AG09309 (cell line): ENCODE results near the genes ZNF396, PIK3C3, SYT4 and SETBP1.

- RRBS: no CpG with 5 or more reads among the region's 2 CpGs
Measured at GRCh38 chr18:35028625-35028869, 12.7 kb upstream of the MAPRE2 start.

- RRBS: 22% methylated on average over 21 of the region's 54 CpGs
Measured at GRCh38 chr18:35267014-35267691, 22.9 kb downstream of the ZSCAN30 start.

GRCh38 chr18:35376703-35377625 is at the start of gene ZNF396:
TSS of gene ZNF396 (minus strand) at chr18:35377337.
- RRBS: 5% methylated on average over 37 of the region's 77 CpGs

GRCh38 chr18:35481862-35482301 is 15.9 kb downstream of the INO80C start:
- RRBS: no CpG with 5 or more reads among the region's 8 CpGs

GRCh38 chr18:35491168-35492082 is 6.3 kb downstream of the INO80C start:
- RRBS: no CpG with 5 or more reads among the region's 12 CpGs

DNA sequence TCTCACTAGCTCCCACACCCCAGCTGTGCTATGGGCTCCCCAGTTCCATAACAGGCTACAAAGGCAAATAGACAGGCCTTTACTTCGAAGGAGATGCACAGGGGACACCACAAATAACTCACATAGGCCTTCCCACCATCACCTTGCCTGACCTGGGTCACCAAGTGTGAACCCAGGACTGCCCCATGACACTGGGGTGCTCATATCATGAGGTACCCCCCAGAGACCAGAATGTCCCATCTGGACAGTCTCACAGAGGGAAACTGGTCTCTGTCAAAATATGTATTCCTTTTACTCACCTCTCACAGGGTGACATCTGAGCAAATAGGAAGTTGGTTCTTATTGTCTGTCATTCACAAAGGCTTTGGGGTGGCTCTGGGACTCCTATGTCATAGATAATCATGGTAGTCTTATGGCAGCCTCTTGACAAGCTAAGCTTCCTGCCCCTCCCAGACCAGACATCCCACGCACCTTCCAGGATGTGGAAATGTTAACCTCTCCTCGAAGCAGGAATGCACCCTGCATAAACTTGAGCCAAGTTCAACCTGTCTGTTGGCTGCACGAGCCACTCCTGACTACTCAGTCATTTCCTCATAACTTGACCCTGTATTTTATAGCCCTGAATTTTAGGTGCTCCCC is 15.2 kb upstream of the INO80C start:
- RRBS: no CpG with 5 or more reads among the region's 4 CpGs

- RRBS: no CpG with 5 or more reads among the region's 7 CpGs
Measured at GRCh38 chr18:35516633-35517171, 18.9 kb upstream of the INO80C start.

DNA sequence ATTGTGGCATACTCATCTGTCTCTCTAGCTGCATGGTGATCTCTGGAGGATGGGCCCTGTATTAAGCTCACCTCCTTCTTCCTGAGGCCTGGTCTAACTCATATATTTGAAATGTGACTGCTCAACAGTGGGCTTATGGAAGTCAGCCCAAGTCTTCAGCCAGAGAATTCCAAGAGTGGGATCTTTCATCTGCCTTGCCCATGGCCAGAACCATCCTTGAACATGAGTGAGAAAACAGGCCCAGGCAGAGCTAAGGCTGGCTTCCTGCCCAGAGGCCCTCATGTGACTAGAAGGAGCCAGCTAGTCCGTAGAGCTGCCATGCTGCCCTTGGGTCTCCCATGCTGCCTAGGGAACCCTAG is 203.5 kb downstream of the FHOD3 start:
- RRBS: no CpG with 5 or more reads among the region's 1 CpG

GRCh38 chr18:36829318-36829626 is 345 bp downstream of the KIAA1328 start:
- RRBS: no CpG with 5 or more reads among the region's 10 CpGs

- RRBS: no CpG with 5 or more reads among the region's 4 CpGs
Measured at GRCh38 chr18:36960882-36961502, 132.1 kb downstream of the KIAA1328 start.

DNA sequence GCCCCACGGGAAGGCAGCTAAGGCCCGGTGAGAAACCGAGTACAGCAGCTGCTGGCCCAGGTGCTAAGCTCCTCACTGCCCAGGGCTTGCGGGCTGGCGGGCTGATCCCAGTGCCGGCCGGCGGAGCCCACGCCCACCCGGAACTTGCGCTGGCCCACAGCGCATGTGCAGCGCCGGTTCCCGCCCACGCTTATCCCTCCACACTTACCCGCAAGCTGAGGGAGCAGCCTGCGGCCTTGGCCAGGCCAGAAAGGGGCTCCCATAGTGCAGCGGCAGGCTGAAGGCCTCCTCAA is 1152.9 kb upstream of the CELF4 start:
- RRBS: 46% methylated on average over 3 of the region's 19 CpGs

GRCh38 chr18:39644440-39644903 is 2078.9 kb upstream of the CELF4 start:
- RRBS: no CpG with 5 or more reads among the region's 1 CpG

DNA sequence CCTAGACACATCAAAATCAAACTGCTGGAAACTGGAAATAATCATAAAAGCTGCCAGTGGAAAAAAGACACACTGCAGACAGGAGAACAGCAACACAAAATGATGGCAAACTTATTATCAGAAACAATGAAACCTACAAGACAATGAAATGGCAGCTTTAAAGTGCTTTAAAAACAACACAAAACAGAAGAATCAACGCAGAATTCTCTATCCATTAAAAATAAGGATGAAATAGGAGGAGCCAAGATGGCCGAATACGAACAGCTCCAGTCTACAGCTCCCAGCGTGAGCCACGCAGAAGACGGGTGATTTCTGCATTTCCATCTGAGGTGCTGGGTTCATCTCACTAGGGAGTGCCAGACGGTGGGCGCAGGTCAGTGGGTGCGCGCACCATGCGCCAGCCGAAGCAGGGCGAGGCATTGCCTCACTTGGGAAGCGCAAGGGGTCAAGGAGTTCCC is 323.5 kb upstream of the PIK3C3 start:
- RRBS: no CpG with 5 or more reads among the region's 14 CpGs

GRCh38 chr18:41954847-41955739 is at the start of gene PIK3C3:
TSS of gene PIK3C3 (plus strand) at chr18:41955234.
- RRBS: 3% methylated on average over 6 of the region's 42 CpGs

GRCh38 chr18:43276992-43277908 is at the start of gene SYT4:
TSS of gene SYT4 (minus strand) at chr18:43277490.
- RRBS: 3% methylated on average over 6 of the region's 23 CpGs

- RRBS: no CpG with 5 or more reads among the region's 10 CpGs
Measured at GRCh38 chr18:43830827-43831345, 553.6 kb upstream of the SYT4 start.

- RRBS: 3% methylated on average over 5 of the region's 26 CpGs
Measured at GRCh38 chr18:44680744-44681427, at the start of gene SETBP1. TSS of gene SETBP1 (plus strand) at chr18:44680888.

DNA sequence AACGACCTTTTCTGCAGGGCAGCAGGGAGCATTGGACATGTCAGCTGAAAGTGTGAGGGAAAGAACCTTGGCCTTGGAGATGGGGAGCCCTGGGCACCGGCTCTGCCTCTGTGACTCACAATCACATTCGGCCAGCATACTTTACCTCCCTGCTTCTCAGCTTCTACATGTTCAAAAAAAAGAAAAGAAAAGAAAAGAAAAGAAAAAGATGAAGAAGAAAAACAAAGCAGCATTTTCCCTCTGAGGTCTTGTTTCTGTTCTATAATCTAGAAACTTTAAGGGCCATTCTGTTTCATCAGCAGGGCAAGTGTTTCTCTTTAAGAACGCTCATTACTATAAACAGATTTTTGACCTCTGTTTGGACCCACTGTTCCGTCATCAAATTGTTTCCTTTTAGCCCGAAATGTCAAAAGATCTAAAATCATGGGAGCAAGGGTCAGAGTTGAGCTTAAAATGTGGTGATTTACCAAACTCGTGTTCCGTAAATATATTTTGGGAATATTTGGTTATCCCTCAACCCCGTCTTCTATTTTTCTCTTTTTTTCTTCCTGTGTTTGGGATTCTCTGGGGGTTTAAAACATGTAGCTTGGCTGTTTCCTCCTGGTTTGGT is 28.0 kb downstream of the SETBP1 start:
- RRBS: no CpG with 5 or more reads among the region's 9 CpGs